ENCODE measurements around a stretch of chr3.

DNA sequence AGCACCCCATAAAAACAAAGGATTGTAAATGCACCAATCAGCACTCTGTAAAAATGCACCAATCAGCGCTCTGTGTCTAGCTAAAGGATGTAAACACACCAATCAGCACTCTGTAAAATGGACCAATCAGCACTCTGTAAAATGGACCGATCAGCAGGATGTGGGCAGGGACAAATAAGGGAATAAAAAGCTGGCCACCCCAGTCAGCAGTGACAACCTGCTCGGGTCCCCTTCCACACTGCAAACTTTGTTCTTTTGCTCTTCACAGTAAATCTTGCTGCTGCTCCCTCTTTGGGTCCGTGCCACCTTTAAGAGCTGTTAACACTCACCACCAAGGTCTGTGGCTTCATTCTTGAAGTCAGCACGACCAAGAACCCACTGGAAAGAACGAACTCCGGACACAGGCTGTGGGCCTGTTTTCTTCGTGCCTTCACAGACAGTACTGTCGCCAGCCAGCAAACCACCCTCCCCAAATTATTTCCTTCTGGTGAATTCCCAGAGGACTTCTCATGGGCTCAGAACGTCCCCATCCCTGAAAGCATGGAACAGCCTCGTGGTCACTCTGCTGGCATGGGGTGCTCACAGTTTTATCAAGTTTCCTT, 9.0 kb downstream of the GP9 start:
- RRBS = no CpG with 5 or more reads among the region's 11 CpGs
CAGE:
- cytosol, long polyA plus RNA = no peak
- long polyA plus RNA = no peak
- nucleus, long polyA plus RNA = no peak

- RRBS = no CpG with 5 or more reads among the region's 10 CpGs
CAGE:
- cytosol, long polyA plus RNA = no peak
- long polyA plus RNA = no peak
- nucleus, long polyA plus RNA = no peak
Measured at GRCh38 chr3:129165500-129165959, 4.7 kb upstream of the ISY1 start.

DNA sequence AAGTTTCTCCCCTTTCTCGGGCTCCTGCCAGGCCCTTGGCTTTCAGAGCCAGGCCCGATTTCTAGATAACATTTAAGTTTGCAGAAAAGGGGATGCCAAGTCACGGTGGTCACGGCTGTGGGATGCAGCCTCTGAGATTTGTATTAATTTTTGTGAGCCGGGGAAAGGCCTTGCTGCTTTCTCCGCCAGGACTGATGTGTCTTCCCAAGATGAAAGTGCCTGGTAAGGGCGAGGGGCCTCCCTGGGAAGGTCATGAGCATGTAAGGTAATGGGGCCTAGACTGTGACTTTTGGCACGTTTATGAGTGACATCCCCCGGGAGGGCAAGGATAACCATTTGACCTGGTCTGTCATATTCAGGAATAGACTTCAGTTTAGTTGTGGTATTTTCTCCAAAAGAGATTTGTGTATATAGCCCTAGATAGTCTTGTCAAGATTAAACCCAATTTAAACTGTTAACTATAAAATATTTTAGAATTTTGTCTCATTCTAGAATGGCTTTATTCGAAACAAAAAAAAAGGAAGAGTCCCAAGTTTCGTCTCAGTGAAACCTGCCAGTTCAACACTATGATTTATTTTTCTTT, 646 bp upstream of the CNBP start:
- RRBS = no CpG with 5 or more reads among the region's 11 CpGs
CAGE:
- cytosol, long polyA plus RNA = no peak
- long polyA plus RNA = no peak
- nucleus, long polyA plus RNA = no peak

DNA sequence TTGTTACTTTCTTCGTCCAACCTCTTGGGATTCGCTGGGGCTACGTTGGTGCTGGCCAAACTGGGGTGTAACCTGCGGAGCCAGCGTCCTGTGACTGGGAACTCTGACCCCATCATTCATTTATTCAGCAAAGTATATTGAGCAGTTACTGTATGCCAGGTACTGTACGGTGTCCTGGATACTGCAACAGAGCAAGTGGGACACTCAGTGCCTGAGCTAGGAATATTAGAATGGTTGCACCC, 551 bp downstream of the COPG1 start:
- RRBS = no CpG with 5 or more reads among the region's 6 CpGs
CAGE:
- cytosol, long polyA plus RNA = no peak
- long polyA plus RNA = no peak
- nucleus, long polyA plus RNA = no peak

DNA sequence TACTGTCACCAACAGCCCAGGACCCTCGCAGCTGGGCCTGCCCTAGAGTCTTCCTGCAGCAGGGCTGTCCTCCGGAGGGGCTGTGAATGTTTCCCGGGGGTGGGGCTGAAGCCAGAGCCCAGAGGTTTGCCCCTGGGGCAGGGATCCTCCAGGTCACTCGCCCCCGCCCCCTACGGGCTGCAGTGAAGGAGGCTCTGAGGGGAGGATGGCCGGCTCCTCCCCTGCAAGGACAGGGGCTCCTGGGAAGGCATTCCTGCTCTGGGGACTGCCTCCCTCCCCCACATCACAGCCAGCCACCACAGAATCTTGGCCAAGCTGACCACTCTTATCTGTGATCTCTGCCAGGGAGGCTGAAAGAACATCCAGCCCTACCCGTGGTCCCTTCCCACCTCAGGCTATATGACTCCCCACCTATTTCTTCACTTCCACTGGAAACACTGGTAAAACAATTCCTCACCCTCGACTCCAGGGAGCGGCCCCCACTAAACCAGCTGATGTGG, 28.5 kb upstream of the H1-10 start:
- RRBS = 63% methylated on average over 1 of the region's 10 CpGs
CAGE:
- cytosol, long polyA plus RNA = no peak
- long polyA plus RNA = no peak
- nucleus, long polyA plus RNA = no peak

DNA sequence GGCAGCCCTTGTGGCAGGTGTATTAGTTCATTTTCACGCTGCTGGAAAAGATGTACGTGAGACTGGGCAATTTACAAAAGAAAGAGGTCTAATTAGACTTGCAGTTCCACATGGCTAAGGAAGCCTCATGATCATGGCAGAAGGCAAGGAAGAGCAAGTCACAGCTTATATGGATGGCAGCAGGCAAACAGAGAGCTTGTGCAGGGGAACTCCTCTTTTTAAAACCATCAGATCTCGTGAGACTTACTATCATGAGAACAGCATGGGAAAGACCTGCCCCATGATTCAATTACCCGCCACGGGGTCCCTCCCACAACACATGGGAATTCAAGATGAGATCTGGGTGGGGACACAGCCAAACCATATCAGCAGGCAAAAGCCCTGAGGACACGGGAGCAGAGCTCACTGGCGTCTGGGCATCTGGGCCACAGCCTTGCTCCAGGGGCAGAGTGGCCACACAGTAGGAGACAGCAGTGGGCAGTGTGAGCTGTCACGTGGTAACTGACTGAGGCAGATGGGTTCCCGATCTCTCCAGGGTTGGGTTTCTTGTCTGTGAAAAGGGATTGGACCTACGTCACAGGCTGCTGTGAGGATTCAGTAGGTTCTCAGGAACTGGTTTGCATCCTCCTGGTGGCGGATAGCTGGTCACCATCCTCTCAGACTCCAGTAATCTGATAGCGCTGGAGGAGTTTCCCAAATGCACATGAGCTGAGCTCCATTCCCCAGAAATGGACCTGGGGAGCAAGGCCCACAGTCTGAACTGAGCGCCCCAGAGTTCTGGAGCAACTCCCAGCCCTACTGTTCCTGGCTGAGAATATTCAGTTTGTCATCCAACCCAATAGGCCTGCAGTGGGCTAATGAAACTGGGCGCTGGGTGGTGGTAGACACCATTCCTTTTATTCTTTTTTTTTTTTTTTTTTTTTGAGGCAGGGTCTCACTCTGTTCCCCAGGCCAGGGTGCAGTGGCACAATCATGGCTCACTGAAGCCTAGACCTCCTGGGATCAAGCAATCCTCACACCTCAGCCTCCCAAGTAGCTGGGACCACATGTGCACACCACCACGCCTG, 42.8 kb downstream of the EFCAB12 start:
- RRBS = no CpG with 5 or more reads among the region's 15 CpGs
CAGE:
- cytosol, long polyA plus RNA = no peak
- long polyA plus RNA = no peak
- nucleus, long polyA plus RNA = no peak

GRCh38 chr3:129513533-129513902, 14.9 kb upstream of the RHO start:
- RRBS = no CpG with 5 or more reads among the region's 7 CpGs
CAGE:
- cytosol, long polyA plus RNA = no peak
- long polyA plus RNA = no peak
- nucleus, long polyA plus RNA = no peak

GRCh38 chr3:129560304-129560864, 17.4 kb downstream of the H1-8 start:
- RRBS = 95% methylated on average over 5 of the region's 16 CpGs
CAGE:
- cytosol, long polyA plus RNA = no peak
- long polyA plus RNA = no peak
- nucleus, long polyA plus RNA = no peak

DNA sequence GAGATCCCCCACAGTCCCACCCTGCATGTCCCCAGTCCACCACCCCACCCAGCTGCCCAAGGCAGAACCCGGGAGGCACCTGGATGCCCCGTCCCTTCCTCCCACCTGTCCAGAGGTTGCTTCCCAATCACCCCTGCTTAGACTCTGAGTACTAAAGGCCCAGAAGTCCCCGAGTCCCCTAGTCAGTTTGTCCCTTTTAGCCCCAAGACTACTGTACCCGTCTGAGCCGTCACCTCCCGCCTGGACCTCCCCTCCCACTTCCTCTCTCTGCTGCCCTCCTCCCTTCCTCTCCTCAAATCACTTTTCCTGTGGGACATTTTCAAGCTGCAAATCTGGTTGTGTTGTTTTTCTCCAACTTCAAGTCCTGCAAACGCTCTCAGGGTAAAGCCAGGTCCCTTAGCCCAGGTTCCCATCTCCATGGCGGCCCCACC, 11.9 kb upstream of the PLXND1 start:
- RRBS = no CpG with 5 or more reads among the region's 8 CpGs
CAGE:
- cytosol, long polyA plus RNA = no peak
- long polyA plus RNA = no peak
- nucleus, long polyA plus RNA = no peak

GRCh38 chr3:129662883-129663597, 56.6 kb upstream of the PLXND1 start:
- RRBS = no CpG with 5 or more reads among the region's 3 CpGs
CAGE:
- cytosol, long polyA plus RNA = no peak
- long polyA plus RNA = no peak
- nucleus, long polyA plus RNA = no peak

DNA sequence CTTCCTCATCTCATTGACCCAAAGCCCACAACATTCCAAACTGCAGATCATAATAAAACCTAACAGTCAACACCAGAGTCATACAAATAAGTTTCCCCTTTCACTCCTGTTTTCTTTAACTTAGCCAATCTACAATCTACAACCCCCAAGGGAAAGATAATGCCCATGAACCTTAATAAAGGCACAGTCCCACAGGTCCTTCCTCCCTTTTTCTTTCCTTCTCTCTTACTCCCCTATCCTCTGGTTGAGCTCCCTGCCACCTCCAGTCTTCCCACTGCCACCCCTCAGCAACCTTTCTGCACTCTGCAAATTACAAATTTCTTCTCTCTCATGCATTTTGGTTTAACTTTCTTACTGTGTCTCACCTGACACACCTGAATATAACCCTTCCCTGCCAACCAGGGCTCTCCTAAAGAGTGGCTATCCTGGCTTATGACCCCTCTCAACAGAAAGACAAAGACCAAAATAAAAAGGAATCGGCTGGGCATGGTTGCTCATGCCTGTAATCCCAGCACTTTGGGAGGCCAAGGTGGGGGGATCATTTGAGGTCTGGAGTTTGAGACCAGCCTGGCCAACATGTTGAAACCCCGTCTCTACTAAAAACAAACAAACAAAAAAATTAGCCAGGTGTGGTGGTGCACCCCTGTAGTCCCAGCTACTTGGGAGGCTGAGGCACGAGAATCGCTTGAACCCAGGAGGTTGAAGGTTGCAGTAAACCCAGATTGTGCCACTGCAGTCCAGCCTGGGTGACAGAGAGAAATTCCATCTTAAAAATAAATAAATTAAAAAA, 136.3 kb downstream of the TMCC1 start:
- RRBS = no CpG with 5 or more reads among the region's 4 CpGs
CAGE:
- cytosol, long polyA plus RNA = no peak
- long polyA plus RNA = no peak
- nucleus, long polyA plus RNA = no peak

DNA sequence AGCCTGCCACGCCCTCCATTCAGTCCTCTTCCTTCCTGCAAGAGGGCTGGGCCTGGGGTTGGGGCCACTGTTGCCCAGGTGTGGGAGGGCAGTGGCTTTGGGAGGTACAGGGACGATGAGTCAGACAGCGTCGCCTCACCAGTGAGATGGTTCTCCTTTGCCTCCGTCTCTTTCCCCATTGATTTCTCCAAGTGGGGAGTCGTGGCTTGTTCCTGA, 13.0 kb downstream of the ALG1L2 start:
- RRBS = no CpG with 5 or more reads among the region's 6 CpGs
CAGE:
- cytosol, long polyA plus RNA = no peak
- long polyA plus RNA = no peak
- nucleus, long polyA plus RNA = no peak

- RRBS = no CpG with 5 or more reads among the region's 13 CpGs
CAGE:
- cytosol, long polyA plus RNA = no peak
- long polyA plus RNA = no peak
- nucleus, long polyA plus RNA = no peak
Measured at GRCh38 chr3:130733498-130734213, 13.0 kb downstream of the PIK3R4 start.

- RRBS = no CpG with 5 or more reads among the region's 11 CpGs
CAGE:
- cytosol, long polyA plus RNA = no peak
- long polyA plus RNA = no peak
- nucleus, long polyA plus RNA = no peak
Measured at GRCh38 chr3:130849863-130850938, 43.7 kb upstream of the ATP2C1 start.

- RRBS = no CpG with 5 or more reads among the region's 3 CpGs
CAGE:
- cytosol, long polyA plus RNA = no peak
- long polyA plus RNA = no peak
- nucleus, long polyA plus RNA = no peak
Measured at GRCh38 chr3:131363303-131363974, 18.1 kb upstream of the NUDT16 start.

GRCh38 chr3:131501956-131502452, 767 bp downstream of the MRPL3 start:
- RRBS = no CpG with 5 or more reads among the region's 2 CpGs
CAGE:
- cytosol, long polyA plus RNA = no peak
- long polyA plus RNA = no peak
- nucleus, long polyA plus RNA = no peak

GRCh38 chr3:131526758-131527511, 24.2 kb upstream of the MRPL3 start:
- RRBS = 85% methylated on average over 14 of the region's 42 CpGs
CAGE:
- cytosol, long polyA plus RNA = no peak
- long polyA plus RNA = no peak
- nucleus, long polyA plus RNA = no peak

DNA sequence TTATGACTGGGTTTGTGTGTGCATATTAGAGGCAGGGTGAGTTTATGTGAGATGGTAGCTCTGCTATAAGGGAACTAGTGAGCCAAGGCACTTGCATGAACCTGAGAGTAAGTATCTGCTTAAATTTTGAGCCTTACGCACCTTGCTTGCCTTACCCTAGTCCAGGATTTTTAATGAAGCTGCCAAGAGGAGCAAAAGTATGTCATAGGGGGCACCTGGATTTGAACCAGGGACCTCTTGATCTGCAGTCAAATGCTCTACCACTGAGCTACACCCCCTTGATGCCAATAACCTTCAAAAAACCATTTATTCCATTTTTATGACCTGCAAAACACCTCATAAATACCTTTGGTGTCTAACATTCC, 88.3 kb upstream of the ACP3 start:
- RRBS = no CpG with 5 or more reads among the region's 1 CpG
CAGE:
- cytosol, long polyA plus RNA = no peak
- long polyA plus RNA = no peak
- nucleus, long polyA plus RNA = no peak

CAGE:
- cytosol, long polyA plus RNA = no peak
- long polyA plus RNA = no peak
- nucleus, long polyA plus RNA = no peak
Measured at GRCh38 chr3:133403618-133403877, 3.7 kb downstream of the BFSP2 start.

GRCh38 chr3:133412766-133413064, 12.9 kb downstream of the BFSP2 start:
- RRBS = no CpG with 5 or more reads among the region's 6 CpGs
CAGE:
- cytosol, long polyA plus RNA = no peak
- long polyA plus RNA = no peak
- nucleus, long polyA plus RNA = no peak